ENCODE results near the genes RECQL and GOLT1B.

GRCh38 chr12:15688154-15688932 is 100.8 kb downstream of the EPS8 start:
- PRO-cap, 2 experiments: peak in 2 of 2 experiments; most common plus-strand start chr12:15688534 (in 2); most common minus-strand start chr12:15688308 (in 1)

GRCh38 chr12:15780603-15780921 is 8.6 kb downstream of the EPS8 start:
- PRO-cap, 2 experiments: peak in 1 of 2 experiments; most common minus-strand start chr12:15780727 (in 1)

GRCh38 chr12:16021114-16021800 is 110.1 kb downstream of the DERA start:
- PRO-cap, 2 experiments: no peak in any of the 2 experiments

- PRO-cap, 2 experiments: no peak in any of the 2 experiments
These were observed 101.5 kb downstream of the SLC15A5 start for GRCh38 chr12:16175985-16176380.

DNA sequence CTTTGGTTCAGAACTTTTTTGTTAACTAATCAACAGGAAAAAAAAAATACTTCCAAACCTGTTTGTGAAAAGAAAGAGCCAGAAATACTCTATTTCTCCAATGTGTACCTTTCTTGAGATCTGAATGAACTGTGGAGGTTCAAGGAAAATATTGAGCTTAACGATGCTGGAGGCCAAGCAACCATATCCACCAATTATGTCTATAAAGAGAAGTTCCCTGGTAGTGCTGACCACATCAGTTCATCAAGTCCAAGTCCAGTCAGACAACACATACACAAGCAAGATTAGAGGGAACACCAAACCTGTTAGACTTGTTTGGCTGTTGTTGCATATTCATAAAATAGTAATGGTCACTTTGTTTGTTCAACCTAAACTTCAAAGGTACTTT is 81.7 kb downstream of the LMO3 start:
- PRO-cap, 2 experiments: no peak in any of the 2 experiments

- PRO-cap, 2 experiments: no peak in any of the 2 experiments
These were observed 17.2 kb downstream of the LMO3 start for GRCh38 chr12:16588674-16589257.

GRCh38 chr12:16609031-16609674 is 3.2 kb upstream of the LMO3 start:
- PRO-cap, 2 experiments: no peak in any of the 2 experiments

DNA sequence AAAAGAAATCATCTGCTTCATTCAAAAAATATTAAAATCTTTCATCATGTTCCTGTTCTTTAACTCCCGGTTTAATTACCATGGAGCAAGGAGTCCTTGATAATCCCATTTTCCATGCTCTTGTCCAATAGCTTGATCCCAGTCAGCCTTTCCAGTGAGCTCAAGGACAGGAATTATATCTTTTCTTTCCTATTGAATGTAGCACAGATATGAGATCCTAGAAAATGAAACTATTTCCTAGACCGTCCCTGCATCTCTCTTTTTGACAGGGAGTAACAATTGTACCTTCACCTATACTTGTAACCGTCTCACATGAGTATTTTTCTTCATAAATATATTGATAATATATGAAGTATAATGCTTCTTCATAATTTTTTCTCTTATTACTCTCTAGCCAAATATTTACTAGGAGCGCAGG is 35.6 kb downstream of the PIK3C2G start:
- PRO-cap, 2 experiments: no peak in any of the 2 experiments

DNA sequence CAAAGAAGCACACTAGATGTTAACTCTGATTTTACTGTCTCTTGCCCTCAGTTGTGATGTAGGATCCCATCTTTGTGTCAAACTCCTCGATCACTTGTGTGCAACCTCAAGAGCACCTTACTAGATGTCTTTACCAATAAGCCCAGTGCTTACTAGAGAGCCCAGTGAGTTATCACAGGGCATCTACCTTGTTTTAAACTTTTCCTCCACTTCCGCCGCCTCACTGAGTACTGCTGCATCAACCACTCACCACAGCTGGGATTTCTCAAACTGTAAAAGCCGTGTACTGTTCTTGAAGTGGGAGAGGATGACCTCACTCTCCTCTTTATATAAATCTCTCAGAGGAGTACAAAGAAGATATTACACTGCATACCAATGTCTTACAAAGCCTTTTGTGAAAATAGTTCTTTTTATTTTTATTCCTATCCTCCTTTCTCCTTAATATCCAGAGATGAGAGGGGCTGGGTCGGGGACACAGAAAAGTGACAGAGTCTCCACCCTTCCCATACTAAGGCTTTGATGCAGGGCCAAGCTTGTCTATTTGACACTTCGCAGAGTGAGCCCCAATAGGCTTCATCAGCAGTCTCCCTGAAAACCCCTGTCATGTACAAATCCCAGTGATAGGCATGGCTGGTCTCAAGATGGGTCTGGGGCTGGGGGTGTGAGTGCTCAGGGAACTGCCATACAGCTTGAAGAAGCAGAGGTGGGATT is 94.1 kb downstream of the PLCZ1 start:
- PRO-cap, 2 experiments: no peak in any of the 2 experiments

GRCh38 chr12:19482590-19483143 is 43.4 kb downstream of the AEBP2 start:
- PRO-cap, 2 experiments: no peak in any of the 2 experiments

DNA sequence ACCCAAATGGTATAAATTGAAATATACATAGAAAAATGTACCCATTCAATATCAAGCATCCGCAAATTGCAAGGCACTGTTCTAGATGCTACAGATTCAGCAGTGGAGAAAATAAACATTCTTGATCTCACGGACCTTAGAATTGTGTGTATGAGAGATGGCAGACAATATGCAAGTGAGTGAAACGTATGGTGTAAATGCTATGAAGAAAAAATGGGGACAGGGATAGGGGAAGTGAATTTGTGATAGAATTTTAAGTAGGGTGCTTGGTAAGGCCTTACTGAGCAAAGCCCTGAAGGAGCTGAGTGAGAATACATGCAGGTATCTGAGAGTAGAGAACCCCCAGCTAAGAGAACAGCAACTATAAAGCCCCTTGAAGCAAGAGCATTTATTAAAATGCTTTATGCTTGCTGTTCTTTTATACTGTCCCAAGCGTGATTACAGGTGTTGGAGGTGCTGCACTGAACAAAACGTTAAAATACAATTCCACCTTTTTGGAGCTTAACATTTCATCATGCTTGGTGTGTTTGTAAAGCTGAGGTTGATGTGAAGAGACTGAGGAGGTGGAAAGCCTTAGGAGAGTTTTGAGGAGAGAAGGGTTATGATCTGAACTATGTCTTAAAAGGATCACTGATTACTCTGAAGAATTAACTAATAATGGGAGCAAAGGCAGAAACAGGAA is 87.6 kb downstream of the AEBP2 start:
- PRO-cap, 2 experiments: no peak in any of the 2 experiments

DNA sequence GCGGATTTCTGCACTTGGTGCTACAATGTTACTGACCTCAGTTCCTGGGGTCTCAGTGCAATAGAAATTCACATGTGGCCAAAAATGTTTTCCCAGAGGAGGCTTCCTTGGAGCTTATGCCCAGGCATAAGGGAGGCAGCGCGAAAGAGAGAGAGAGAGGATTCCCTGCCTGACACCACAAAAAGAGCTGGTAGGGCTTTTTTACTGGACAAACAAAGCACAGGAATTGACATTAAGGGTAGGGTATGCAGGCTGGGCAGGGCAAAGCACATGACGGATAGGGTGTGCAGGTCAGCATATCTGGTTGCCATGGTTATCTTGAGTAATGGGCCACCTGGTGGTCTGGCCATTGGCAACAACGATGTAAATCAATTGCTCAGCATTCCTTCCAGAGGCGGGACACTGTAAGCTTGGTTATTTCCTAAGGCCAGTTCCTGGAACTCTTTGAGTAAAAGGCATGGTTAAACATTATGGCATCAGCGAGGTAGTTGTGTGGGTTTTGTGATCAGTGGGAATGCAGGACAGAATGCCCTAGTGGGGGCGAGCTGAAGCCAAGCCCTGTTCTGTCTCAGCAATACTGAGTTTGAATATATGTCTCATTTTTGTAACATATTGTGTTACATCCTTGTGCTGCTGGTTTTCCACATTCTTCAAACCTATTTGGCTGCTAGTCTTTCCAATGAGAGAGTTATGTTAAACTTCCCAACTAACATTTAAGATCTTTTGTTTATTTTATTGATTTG is 396.9 kb upstream of the PDE3A start:
- PRO-cap, 2 experiments: no peak in any of the 2 experiments

- PRO-cap, 2 experiments: peak in 1 of 2 experiments; most common plus-strand start chr12:20445973 (in 1); most common minus-strand start chr12:20445687 (in 1)
These were observed 77.4 kb downstream of the PDE3A start for GRCh38 chr12:20445635-20446242.

DNA sequence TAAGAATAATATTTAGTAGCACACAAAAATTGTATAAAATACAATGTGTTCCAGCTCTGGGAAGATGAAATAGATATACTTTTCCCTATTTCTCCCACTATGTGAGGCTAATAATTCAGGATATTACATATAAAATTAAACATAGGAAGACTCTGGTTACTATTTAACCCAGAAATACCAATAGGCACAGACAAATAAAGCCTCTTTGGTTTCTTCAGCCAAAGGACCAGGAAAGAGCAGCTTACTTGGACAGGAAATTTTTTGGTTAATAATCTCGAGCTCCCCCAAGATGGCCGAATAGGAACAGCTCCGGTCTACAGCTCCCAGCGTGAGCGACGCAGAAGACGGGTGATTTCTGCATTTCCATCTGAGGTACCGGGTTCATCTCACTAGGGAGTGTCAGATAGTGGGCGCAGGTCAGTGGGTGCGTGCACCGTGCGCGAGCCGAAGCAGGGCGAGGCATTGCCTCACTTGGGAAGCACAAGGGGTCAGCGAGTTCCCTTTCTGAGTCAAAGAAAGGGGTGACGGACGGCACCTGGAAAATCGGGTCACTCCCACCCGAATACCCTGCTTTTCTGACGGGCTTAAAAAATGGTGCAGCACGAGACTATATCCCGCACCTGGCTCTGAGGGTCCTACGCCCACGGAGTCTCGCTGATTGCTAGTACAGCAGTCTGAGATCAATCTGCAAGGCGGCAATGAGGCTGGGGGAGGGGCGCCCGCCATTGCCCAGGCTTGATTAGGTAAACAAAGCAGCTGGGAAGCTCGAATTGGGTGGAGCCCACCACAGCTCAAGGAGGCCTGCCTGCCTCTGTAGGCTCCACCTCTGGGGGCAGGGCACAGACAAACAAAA is 18.3 kb upstream of the PYROXD1 start:
- PRO-cap, 2 experiments: no peak in any of the 2 experiments

DNA sequence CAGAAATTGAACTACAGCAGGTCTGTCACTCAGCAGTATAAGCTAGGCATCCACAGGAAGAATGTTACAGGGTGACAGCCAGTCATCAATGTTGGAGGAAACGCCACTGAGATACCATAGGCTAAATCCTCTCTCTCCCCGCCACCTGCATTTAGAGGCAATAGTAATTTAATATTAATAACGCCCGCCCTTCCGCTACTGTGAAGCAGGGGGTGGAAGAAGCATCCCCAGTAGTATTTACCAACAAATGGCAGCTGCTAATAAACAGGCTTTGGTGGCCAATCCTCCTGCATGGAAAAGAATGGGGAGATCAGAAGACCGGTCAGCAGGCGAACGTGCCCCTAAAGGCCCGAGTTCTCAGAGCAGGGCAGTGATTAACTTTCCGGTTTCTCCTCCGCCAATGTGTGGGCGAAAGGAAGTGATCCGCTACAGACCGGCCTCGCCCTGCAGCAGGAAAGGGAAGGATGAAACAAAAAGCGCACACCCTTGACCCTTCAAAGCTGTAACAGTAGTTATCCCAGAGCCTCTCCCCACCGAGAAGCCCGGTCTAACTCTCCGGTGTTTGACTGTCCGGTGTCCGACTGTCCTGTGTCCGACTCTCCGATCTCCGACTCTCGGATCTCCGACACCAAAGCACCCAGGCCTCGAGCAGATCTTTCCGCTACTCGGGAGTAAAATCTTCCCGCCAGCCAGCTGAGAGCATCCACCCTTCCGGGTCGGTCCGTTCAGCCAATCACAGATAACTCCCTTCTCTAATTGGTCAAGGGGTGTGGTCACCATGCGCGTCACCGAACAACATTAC is at the start of gene RECQL:
RECQL (minus strand) TSS at position 707 of the 802 bp plus-strand sequence.
- PRO-cap, 2 experiments: peak in 2 of 2 experiments; most common plus-strand start position 429 of the sequence (in 1); most common minus-strand start position 667 of the sequence (in 2)

DNA sequence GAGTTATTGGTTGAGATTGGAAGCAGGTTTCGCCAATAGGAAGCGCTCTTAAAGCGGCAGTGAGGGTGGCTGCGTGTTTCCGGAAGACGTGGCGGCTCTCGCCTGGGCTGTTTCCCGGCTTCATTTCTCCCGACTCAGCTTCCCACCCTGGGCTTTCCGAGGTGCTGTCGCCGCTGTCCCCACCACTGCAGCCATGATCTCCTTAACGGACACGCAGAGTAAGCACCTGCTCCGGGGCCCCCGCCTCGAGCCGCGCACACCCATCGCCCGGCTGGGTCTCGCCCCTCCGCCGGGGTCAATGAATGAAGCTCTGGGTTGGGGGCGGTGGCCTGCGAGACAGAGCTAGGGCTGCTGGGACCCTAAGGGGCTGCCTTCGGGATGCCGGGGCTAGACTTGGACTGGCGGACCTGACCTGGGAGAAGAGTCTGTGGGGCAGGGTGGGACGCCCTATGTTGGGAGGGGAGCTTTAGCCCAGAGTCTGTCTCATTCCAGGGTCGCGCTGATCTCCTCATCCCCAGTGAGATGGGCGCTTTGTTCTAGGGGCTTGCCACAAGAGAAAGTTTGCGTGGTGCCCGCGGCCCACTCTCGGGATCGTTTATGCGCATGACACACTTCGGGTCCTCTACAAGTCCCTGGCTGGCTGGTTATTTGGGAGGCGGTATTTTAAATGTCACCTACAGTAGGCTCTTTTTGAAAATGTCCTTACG is at the start of gene GOLT1B:
GOLT1B (plus strand) TSS at position 59 of the 707 bp plus-strand sequence.
- PRO-cap, 2 experiments: peak in 2 of 2 experiments; most common plus-strand start position 51 of the sequence (in 1); most common minus-strand start position 599 of the sequence (in 2)

DNA sequence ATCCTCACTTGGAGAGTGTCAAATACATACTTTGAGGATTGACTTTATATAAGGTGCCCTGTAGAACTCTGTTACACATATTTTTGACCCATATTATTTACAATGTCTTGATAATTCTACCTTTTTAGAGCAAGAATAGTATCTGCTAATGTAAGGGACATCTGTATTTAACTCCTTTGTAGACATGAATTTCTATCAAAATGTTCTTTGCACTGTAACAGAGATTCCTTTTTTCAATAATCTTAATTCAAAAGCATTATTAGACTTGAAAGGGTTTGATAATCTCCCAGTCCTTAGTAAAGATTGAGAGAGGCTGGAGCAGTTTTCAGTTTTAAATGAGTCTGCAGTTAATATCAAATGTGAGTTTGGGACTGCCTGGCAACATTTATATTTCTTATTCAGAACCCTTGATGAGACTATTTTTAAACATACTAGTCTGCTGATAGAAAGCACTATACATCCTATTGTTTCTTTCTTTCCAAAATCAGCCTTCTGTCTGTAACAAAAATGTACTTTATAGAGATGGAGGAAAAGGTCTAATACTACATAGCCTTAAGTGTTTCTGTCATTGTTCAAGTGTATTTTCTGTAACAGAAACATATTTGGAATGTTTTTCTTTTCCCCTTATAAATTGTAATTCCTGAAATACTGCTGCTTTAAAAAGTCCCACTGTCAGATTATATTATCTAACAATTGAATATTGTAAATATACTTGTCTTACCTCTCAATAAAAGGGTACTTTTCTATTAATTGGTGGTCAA is 8.5 kb upstream of the SPX start:
- PRO-cap, 2 experiments: no peak in any of the 2 experiments

GRCh38 chr12:21560106-21560703 is 34.1 kb downstream of the SPX start:
- PRO-cap, 2 experiments: no peak in any of the 2 experiments

- PRO-cap, 2 experiments: peak in 1 of 2 experiments; most common plus-strand start chr12:21657053 (in 1)
These were observed 904 bp downstream of the LDHB start for GRCh38 chr12:21656644-21657232.

DNA sequence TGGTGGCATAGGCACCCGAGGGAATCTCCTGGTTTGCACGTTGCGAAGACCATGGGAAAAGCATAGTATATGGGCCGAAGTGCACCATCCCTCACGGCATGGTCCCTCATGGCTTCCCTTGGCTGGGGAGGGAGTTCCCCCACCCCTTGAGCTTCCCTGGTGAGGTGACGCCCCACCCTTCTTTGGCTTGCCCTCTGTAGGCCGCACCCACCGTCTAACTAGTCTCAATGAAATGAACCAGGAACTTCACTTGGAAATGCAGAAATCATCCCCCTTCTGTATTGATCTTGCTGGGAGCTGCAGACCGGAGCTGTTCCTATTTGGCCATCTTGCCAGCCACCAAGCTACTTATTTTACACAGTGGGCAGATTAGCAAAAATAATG is 21.2 kb upstream of the KCNJ8 start:
- PRO-cap, 2 experiments: peak in 1 of 2 experiments; most common minus-strand start position 222 of the sequence (in 1)